Placental pericyte (primary cell): ENCODE data around the genes KIAA0319L, C1orf216 and TEKT2.

DNA sequence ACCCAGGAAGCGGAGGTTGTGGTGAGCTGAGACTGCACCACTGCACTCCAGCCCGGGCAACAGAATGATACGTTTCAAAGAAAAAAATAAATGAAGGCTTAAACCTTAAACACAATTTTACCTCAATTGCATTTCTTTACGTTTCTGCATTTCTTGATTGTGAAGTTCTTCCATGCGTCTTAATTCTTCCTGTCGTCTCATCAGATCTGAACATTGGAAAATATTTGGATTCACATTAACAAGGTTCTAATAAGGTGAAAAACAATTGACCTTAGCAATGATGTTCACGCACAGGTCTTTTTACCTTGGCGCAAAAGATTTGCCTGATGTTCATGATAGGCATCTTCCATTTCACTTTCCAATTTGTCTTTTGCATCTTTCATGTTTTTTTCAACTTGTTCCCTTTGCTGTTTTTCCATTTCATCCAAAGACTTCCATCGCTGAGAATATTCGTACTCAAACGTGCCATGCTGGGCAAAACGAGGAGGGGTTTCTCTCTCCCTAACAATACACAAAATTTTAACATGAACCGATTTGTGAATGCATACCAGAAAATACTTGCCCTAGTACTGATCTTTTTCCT lies 4.0 kb downstream of the SFPQ start:
- CAGE, long polyA plus RNA: no peak

GRCh38 chr1:35319889-35320543 lies 51.5 kb downstream of the ZMYM4 start:
- CAGE, long polyA plus RNA: no peak

- CAGE, long polyA plus RNA: no peak
Observed at GRCh38 chr1:35363280-35363658, 94.8 kb downstream of the ZMYM4 start.

- CAGE, long polyA plus RNA: no peak
Observed at GRCh38 chr1:35555935-35556528, 1.2 kb downstream of the KIAA0319L start.

DNA sequence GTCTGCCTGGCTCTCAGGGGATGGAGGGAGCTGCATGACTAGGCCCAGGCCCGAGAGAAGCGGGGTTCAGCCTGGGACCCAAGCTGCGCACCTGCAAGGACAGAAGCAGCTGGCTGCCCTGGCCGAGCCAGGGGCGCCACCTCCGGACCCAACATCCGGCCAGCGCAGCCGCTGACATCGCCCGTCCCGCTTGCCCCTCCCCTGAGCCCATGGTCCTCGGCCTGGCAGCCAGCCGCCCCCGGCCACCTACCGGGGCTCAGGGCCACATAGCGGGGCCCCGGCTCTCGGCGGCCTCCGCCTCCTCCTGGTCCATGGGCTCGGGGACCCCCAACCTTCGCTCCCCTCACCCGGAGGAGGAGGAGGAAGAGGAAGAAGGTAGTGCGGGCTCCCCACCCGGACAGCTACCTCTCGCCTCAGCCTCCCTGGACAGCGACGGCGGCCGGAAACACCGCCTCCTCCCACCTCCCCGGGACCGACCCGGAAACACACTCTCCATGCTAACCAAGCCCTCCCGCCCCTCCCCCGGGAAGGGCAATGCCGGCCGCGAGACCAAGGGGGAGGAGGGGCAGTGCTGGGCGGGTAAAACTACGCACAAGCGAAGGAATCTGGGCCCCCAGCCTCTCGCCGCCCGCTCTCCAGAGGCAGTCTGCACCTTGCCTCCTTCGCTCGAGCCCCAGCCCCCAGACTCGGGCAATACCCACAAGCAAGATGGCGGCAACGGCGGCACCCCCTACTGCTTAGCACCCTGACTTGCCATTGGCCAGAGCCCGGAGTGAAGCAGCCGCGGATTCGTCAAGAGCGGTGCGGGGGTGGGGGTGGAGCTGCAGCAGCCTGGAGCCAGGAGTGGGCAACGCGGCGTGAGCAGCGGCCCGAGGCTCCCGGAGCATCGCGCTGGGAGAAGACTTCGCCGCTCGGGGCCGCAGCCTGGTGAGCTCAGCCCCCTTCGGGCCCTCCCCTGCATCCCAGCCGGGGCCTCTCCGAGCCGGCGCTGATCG lies at the start of gene KIAA0319L:
KIAA0319L (minus strand) TSS at position 447 of the 995 bp plus-strand sequence.
- CAGE, long polyA plus RNA: no peak

DNA sequence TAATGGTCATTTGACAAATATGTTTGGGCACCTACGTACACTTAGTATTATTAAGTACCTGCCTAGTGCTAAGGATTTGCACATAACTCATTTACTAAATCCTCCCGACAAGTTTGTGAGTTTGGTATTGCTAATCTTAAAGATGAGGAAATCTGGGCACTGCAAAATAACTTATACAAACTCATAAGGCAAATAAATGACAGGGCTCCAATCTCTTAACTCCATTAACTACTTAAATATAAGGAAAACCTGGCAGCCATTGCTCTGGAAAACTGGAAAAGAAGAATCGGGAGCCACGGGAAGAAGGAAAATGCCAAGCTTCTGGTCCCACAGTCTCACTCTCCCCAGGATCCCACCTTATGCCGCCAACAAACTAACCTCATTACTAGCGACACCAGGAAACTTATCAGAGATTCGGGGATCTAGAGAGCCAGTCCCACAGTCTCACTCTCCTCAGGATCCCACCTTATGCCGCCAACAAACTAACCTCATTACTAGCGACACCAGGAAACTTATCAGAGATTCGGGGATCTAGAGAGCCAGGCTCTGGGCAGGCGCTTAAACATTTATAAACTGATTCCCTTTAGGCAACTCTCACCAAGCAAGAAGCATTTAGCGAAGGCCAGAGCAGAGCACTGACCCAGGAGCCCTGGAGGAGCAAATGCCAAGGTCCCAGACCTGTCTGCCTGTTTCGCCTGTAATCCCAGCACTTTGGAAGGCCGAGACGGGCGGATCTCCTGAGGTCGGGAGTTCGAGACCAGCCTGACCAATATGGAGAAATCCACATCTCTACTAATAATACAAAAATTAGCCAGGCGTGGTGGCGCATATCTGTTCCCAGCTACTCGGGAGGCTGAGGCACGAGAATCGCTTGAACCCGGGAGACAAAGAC lies 844 bp downstream of the PSMB2 start:
- CAGE, long polyA plus RNA: no peak

DNA sequence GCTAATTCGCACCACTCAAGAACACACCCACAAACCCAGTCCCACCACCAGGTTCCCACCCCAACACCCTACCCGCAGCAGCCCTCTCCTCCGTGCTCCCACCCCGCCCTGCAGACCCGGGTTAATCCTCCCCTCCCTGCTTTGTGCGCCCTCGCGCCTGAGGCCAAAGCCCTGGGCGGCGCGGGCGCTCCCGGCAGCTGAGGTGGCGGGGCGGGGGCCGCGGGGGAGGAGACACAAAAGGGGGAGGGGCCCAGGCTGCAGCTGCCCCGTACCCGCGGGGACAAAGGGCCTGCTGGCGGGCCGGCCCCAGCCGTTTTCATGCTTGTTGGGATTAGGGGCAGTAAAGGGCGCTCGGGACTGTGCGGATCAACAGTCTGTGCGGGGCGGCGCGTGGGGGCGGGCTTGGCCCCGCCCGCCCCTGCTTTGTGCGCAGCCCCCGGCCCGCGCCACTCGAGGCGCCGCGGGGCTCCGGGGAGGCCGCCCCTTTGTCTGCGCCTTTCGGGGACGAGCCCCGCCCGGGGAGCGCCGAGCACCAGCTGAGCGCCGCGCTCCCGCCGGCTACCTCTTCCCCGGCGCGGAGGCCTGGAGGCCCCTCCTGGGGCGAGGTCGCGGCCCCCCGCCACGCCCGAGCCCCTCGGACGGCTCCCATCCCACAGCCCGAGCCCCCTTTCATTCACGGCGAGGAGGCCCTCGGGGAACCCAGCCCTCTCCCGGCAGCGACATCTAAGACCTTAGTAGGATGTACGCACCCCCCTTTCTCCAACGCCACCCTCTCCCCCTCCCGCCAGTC lies 10.8 kb downstream of the C1orf216 start:
- CAGE, long polyA plus RNA: no peak

DNA sequence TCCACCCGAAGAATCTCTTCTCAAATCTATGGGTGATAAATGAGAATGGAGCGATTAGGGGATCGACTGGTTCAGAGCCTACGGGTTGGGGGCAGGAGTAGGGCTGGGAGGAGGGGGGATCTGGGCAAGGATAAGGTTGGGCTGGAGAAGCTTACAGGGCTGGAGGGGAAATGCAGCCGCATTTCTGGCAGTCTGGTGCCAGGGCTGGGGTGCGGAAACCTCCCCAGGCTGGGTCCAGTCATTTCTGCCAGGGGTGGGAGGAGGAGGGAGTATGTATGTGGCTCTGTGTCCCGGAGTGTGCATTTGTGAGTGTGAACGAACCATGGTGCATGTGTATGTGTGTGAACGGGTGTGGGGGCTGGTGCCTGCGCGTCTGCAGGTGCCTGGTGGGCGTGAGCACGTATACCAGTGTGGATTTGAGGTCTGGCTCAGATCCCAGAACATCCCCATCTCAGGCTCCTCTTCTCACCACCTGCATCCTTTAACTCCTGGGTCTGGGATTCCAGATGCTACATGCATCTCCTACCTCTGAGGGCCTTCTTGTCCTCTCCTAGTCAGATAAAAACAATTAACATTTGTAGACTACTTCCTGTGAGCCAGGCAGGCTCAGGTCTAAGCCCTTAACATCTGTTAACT lies 10.1 kb downstream of the C1orf216 start:
- CAGE, long polyA plus RNA: no peak

GRCh38 chr1:35718652-35719417 lies at the start of gene C1orf216:
TSS of gene C1orf216 (minus strand) at chr1:35718884.
- CAGE, long polyA plus RNA: no peak

- CAGE, long polyA plus RNA: no peak
Observed at GRCh38 chr1:35883549-35884381, 756 bp downstream of the AGO1 start.

GRCh38 chr1:36083742-36084712 lies at the start of gene TEKT2:
TSS of gene TEKT2 (plus strand) at chr1:36084094.
- CAGE, long polyA plus RNA: no peak

- CAGE, long polyA plus RNA: no peak
Observed at GRCh38 chr1:36108926-36109564, 16.0 kb downstream of the COL8A2 start.

GRCh38 chr1:36135908-36137008 lies 11.2 kb upstream of the COL8A2 start:
- CAGE, long polyA plus RNA: no peak

GRCh38 chr1:36204203-36204845 lies 19.9 kb upstream of the THRAP3 start:
- CAGE, long polyA plus RNA: no peak

GRCh38 chr1:36453982-36454782 lies 3.9 kb upstream of the OSCP1 start:
- CAGE, long polyA plus RNA: no peak

GRCh38 chr1:36472908-36473253 lies 8.7 kb upstream of the MRPS15 start:
- CAGE, long polyA plus RNA: no peak

DNA sequence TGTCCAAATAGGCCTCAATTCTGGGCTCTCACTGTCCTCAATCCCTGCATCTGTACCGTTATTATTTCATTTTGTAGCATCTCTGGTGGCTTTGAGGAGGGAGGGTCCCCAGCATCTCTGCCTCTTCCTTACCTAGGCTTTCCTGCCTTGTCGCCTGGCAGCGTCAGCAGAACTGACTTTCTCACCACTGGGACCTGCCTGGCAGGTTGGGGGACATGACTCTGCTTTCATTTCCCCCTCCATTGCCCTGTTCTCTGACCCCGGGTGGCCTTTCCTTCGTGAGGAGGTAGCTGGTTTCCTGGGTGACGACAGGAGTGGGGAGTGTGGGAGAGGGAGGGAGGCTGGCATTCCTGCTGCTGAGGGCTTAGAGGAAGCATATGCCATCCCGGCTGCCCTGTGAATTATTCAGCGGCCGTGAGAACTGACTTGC lies 181.8 kb upstream of the CSF3R start:
- CAGE, long polyA plus RNA: no peak

- CAGE, long polyA plus RNA: no peak
Observed at GRCh38 chr1:37471713-37472027, 2.7 kb upstream of the ZC3H12A start.

DNA sequence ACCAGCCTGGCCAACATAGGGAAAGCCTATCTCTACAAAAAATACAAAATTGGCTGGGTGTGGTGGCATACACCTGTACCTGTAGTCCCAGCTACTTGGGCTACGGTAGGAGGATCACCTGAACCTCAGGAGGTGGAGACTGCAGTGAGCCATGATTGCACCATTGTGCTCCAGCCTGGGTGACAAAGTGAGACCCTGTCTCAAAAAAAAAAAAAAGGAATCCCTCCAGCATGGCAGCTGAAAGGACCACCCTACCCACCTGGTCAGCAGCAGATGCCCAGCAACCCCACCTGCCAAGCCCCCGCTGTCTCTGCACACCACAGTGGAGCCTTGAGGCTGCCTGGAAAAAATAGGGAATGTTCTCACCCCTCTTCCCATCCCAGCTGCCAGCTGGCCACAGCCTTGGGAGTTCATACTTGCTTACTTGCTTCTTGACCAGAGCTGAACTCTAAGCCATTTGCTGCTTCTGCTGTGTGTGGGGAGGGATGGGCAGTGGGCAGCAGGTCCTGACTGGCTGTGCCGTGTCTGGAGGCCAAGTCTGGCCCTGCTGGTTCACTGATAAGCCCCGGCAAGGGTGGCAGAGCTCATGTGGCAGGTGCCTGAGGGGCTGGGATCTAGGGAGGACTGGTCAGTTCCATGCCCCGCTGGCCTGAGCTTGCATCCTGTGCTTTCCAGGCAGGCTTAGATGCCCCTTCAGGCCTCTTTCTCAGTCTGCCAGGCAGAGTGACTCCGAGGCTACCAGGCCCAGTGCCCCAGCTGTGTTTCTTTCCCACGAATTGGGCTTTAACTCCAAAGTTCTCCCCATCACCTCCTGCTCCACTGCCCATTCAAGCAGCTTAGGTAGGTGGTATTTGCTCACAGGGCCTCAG lies 10.9 kb downstream of the ZC3H12A start:
- CAGE, long polyA plus RNA: no peak

- CAGE, long polyA plus RNA: no peak
Observed at GRCh38 chr1:37487219-37487573, 12.8 kb downstream of the ZC3H12A start.